ENCODE measurements around a stretch of chrX.

DNA sequence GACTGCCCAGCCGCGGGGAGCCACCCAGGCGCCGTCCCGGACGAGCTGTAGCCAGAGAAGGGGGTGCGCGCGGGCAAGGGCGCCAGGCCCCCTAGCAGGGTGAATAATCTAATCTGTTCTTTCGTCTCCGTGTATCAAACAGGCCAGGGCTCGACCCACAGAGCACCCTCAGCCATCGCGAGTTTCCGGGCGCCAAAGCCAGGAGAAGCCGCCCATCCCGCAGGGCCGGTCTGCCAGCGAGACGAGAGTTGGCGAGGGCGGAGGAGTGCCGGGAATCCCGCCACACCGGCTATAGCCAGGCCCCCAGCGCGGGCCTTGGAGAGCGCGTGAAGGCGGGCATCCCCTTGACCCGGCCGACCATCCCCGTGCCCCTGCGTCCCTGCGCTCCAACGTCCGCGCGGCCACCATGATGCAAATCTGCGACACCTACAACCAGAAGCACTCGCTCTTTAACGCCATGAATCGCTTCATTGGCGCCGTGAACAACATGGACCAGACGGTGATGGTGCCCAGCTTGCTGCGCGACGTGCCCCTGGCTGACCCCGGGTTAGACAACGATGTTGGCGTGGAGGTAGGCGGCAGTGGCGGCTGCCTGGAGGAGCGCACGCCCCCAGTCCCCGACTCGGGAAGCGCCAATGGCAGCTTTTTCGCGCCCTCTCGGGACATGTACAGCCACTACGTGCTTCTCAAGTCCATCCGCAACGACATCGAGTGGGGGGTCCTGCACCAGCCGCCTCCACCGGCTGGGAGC is 3.5 kb downstream of the MID1IP1 start:
- RRBS = 5% methylated on average over 18 of the region's 70 CpGs

DNA sequence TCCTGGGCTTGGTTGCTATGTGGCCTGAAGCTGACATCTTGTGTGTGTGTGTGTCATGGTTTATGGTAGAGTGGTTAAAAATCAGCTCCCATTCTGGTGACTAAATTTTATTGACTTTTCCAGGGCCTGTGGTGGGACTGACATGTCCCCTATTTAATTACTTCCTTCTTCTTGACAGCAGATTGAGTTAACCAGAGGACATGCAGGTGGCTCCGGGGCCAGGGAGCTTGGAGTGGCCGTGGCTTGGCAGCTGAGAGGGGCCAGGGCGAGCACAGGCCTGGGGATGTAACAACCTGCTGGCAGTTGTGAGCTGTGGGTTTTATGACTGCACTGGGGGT is 185.9 kb downstream of the MID1IP1 start:
- RRBS = no CpG with 5 or more reads among the region's 3 CpGs

GRCh38 chrX:39336371-39337781 is 535.6 kb downstream of the MID1IP1 start:
- RRBS = no CpG with 5 or more reads among the region's 11 CpGs

GRCh38 chrX:39518465-39519495 is 579.0 kb downstream of the BCOR start:
- RRBS = no CpG with 5 or more reads among the region's 36 CpGs

DNA sequence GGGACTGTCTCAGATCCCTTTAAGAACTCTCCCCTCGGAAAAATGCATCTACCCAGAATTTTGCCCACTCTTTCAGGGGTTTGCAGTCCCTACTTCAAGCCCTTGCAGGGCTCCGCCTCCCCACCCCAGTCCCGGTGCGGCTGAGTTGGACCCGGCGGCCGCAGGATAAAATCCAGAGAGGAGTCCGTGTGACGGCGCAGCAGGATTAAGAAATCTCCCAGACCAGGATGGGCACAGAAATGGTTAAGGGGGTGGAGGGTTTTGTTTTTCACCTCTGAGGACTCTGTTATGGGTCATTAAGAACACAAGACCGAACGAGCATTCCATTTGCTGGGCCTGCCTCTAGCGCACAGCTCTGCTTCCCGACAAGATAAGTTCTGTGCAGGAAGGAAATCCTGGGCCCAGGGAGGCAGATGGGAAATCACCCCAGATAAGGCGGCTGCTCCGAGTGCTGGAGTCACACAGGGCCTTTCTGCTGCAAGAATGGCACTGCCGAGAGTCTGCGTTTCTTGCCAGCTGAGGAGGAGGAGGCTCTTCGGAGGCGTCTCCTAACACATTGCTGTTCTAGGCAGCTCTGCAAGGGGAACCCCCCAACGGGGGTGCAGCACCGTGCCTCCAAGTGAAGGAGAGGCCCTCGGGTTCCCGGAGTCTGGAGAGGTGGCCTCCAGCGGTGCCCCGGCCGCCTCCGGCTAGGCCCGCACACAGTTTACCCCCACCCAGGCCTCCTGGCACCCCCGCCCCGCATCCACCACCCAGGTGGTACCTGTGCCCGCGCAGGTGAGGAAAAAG is 277.6 kb downstream of the BCOR start:
- RRBS = no CpG with 5 or more reads among the region's 33 CpGs

DNA sequence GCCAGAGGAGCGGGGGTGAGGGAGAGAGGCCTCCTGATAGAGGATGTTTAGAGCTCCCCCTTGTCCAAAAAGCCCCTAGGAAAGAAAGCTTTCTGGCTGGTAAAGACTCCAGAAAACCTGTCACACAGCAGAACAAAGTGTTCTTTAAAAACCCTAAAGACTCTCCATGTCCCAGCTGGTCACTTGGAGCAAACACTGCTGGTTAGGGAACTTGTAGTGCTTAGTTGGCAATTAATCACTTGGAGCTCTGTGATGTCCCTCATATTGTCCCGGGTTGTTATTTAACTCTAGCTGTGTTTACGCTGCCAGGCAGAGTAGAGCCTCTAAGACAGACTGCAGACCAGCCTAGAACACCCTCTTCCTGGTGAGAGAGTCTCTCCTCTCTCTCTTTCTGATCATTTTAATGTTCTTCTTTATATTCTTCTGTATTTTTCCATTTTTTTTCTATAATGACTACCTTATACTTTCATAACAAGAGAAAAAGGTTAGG is 267.3 kb downstream of the BCOR start:
- RRBS = no CpG with 5 or more reads among the region's 3 CpGs

GRCh38 chrX:39886238-39886685 is 211.5 kb downstream of the BCOR start:
- RRBS = no CpG with 5 or more reads among the region's 3 CpGs

- RRBS = no CpG with 5 or more reads among the region's 16 CpGs
Observed at GRCh38 chrX:39983642-39984664, 113.8 kb downstream of the BCOR start.

GRCh38 chrX:40021160-40021627 is 76.6 kb downstream of the BCOR start:
- RRBS = no CpG with 5 or more reads among the region's 5 CpGs

DNA sequence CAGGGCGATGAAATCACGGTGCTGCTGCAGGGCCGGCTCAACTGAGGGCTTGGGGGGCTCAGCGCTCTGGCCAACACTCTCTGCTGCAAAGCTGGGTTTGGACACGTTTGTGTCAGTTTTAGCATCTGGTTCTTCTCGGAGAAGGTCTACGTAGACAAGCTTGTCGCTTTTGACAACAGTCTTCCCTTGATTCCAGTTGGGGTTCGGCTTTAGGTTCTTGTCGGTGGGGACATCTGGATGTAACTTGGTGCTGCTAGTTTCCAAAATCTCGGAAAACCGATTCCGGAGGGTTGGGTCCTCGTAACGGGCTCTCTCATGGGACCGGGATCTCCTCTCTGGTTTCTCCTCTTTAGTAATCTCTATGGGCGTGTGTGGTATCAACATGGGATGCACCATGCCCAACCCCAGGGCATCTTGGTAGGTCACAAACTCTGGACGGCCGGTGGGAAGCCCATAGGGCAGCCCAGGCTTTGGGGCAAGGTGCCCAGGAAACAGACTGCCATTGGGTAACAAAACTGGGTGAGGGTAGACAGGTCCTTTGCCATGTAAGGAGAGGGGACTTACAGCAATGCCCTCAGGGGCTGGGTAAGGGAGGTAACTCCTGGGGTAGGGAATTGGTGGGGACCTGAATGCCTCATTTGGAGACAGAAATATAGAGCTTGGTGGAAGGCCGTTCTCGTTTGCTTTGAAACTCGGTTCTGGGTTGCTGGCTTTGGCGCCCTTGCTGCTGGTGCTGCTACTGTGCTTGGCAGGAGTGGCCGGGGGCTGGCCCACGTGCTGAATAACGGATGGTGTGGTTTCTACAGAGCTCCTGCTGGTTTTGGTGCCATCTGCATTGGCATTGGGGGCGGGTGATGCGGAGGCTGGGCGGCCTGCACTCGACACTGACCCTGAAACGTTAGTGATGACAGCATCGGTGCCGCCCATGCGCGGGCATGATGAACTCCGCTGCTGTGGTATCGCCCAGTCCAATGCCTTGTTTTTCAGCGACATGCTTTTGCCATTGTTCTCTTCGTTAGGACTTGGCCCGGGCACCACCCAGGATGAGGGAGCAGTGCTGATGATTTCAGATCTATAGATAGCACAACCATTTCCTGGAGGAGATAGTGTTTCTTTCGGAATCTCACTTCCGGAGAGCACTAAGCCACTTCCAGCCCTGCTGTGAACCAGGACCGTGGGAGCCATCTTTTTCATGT is 24.6 kb downstream of the BCOR start:
- RRBS = 81% methylated on average over 6 of the region's 43 CpGs

- RRBS = 66% methylated on average over 3 of the region's 16 CpGs
Observed at GRCh38 chrX:40082473-40083230, 15.1 kb downstream of the BCOR start.

DNA sequence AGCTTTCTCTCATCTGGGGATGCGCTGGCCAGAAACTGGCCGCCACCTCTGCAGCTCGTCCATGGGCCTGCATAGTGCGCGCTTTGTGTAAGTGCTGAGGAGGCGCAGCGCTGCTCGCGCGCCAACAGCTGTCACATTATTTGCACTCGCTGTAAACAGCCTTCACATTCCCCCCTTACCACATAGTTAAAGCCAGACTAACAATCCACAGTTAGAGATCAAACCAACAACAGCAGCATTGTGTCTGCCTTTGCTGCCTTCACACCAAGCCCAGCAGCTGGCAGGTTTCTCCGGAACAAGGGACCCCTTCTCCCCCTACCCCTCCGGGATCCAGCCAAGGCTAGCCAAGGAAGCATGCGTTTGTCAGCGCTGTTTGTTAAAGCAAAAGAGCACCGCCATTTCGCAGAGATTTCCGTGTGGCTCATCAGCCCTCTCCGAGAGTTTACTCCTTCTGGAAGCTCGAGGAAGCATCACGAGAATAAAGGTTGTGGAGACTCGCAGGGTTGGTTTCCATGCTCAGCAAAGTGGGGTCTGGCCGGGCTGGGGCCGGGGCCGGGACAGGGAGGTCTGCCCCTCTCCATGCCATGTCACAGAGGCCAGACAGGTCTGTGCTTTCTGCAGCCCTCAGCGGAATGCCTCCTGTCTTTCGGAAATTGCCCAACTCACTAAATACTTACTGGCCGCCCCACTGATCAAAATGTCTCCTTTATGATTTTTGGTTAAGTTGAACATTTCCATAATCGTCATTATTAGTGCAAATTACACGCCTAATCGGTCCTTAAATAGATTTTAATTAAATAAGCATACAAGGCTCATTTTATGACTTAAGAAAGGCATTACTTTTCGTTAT is 11.0 kb downstream of the BCOR start:
- RRBS = no CpG with 5 or more reads among the region's 32 CpGs

- RRBS = 3% methylated on average over 19 of the region's 51 CpGs
Observed at GRCh38 chrX:40105175-40105604, 7.4 kb upstream of the BCOR start.

DNA sequence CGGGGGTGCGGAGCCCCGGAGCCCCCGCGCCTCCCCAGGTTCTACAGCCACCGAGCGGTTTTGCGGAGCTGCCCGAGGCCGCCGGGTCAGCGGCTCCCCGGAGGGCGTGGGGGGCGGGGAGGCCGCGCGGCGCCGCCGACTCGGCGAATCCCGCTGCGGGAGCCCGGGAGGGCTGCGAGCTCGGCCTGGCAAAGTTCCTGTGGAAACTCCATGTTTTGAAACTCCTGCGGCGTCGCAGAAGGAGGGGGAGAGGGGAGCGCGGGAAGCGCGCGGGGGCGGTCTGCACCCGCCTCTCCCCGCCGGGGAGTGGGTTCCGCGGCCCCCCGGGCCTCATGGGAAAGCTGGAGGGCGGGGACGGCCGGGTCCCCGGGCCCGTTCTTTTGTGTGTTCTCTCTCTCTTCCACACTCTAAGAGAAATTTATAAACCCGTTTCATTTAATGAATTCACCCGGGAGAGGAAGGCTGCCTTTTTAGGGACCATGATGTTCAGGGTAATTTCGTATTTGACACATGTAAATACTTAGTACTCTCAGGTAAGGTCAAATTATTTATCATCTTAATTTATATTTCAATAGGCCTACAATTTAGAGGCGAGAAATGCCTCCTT is 12.0 kb upstream of the BCOR start:
- RRBS = 2% methylated on average over 26 of the region's 52 CpGs

DNA sequence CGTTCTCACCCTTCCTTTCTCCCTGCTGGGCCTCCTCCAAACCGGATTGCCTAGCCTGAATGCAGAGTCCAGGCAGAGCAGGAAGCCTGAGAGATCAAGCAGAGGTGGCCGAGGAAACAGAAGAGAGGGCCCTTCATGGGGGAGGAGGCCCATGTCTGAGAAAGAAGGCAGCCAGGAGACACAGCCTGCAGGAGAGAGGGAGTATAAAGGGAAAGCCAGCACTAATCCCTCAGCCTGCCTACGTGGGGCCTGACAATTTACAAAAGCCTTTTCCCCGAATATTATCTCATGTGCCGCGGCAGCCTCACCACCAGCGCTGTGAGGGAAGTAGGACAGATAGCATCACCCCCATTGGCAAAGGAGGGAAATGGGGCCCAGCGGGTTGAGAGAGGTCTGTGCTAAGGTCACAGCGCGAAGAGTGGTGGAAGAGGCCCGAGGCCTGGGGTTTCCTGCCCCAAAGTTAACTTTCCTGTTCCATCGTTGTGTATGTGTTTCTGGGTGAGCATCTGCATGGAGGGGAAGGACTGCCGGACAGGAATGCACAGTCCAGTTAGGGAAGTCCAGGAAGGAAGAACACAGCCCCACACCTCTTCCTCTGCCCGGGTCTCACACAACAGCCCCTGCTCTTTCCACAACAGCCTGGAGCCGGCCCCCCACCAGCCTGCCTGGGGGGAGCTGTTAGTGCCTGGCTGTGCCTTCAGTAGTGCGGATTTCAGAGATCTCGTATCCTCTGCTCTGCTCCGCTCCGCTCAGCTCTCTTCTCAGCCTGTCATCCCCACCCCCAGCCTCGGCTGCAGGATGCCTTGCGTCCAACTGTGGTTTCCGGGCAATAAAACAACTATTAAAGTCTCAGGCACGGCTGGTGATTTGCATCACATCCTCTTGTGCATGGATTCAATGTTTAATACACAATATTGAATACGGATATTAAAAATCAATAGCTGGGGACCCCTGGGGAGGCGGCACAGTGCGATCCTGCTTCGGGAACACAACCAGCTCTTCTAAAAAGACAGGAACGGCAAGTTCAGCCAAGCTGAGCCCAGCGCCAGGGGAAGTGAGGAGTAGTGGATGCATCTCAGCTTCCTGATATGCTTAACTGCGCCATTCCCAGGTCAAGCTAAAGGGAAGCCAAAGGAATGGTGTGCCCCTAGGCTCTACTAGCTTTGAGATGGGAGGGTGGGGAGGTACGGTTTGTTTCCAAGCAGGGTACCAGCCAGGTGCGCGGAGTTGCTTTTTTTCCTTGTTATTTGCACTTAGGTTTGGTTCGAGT is 51.1 kb upstream of the BCOR start:
- RRBS = 7% methylated on average over 2 of the region's 35 CpGs

- RRBS = 33% methylated on average over 1 of the region's 19 CpGs
Observed at GRCh38 chrX:40157224-40158146, 59.7 kb upstream of the BCOR start.

GRCh38 chrX:40201488-40202059 is 103.8 kb upstream of the BCOR start:
- RRBS = no CpG with 5 or more reads among the region's 4 CpGs

DNA sequence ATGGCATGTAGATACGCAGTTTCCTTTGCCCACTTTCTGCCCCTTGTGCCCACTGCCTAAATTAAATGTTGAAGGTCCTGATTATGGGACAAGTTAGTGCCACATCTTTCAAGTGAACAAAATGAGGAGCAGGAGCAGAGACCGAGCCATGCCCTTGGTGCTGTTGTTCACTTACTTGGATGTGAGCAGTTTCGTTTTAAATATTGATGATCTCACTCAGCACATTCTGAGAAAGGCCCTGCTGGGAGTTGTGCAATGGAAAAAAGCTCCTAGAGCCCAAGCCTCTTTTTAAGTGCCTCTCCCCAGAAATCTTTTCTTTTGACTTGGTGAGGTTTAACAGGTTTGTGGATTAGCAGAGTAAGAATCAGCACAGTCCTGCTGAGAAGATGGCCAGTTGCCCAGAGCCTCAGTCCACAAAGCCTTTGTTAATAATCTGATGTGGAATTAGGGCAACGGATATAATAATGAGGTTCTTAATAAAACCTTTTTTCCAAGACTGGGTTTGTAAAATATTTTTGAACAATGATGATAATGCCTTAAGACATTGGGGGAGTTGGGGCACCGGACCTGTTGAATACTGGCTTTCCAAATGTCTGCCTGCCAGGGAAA is 157.5 kb upstream of the ATP6AP2 start:
- RRBS = no CpG with 5 or more reads among the region's 5 CpGs

DNA sequence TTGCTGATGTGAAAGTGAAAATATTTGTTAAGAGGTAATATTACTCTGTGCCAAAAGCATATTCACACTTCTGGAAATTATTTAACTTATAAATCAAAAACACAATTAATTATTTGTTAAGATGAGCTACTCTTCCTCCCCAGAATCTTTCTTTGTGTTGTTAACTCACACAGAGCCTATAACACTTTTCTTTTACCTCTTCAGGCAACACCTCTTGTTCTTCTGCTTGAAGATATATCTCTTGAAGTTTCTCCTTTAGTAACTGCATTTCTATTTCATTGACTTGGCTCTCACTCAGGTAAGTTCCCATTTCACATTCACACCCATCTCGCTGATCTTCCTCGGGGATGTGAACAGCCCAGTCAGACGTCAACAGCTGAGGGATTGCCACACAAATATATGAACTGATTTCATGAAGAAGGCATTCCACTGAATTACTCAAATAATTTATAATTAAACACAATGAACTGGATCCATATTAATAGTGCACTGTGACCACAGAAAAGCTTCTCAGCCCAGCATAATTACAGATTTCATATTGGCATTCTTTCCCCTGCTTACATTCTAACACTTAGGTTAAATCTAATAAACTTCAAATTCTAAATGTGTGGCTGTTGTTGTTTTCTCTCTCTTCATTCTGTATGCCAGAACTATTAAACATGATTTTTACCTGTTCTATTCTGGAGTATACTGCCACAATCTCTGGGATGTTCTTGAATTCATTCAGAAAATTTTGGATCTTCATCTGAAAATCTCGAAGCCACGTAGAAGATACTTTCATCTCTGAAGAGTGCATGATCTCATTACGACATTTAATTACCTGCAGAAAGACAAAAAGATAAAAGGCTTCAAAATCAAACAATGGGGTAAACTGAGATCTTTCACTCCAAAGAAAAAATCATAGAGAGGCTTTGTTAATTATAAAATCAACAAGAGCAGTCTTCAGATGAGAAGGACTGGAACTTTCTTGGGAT is 10.7 kb downstream of the CXorf38 start:
- RRBS = no CpG with 5 or more reads among the region's 6 CpGs

- RRBS = no CpG with 5 or more reads among the region's 10 CpGs
Observed at GRCh38 chrX:40736342-40736738, 998 bp upstream of the MED14 start.